HEK293 (cell line): Measurements from ENCODE around the genes SPACA9, CEL and SURF1.

DNA sequence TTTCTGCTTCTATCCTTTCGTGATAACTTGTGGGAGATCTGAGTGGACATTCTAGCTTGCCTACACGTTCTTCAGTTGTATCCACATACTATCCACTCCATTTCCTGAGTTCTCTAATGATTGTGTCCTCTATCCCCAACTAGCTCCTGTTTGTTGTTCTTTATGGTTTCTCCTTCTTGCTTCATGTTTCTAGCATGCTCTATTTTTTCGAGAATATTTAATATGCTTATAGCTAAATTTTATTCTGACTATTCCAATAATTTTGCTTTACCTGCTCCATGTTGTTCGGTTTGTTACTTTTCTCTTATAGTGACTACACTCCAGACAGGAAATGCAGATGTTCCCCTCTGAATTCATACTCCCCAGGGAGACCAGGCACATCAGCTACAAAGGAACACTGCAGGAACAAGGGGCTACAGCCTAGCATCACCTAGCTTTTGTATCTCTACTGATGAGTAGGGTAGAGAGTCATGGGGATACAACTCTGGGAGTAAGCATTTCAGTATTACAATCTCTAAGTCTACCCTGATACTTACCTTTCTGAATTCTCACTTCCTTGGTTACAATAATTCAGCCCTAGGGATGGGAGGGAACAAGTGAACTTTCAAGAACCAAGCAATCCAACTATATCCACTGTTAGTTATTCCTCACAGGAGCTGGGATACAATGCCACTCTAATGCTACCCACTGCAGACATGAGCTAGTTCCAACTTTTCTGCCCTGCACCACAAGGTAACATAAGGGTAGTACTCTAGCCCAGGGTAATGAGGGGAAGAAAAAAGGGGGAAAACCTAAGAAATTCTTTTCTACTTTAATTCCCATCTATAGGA lies 36.5 kb downstream of the SETX start:
- PRO-cap, result no peak
- RRBS, 2 experiments, result no CpG with 5 or more reads among the region's 4 CpGs

DNA sequence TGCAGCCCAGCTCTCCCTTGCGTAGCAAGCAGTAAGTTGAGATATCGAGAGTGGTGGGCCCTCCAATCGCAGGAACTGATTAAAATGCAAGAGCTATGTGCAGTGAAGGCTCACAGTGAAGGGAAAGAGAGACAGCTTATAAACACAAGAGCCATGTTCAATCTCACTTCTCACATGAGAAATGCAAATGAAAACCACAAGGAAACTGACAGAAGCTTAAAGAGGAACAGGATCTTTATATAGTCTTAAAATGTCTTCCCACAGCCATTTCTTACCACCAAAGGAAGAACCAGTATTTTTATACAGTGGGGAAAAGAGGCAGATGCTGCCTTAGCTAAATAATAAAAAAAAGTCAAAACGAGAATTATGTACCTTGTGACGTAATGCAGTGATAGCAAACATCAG lies 24.6 kb downstream of the TTF1 start:
- PRO-cap, result no peak
- RRBS, 2 experiments, result no CpG with 5 or more reads among the region's 5 CpGs

- PRO-cap, result no peak
- RRBS, 2 experiments, result no CpG with 5 or more reads among the region's 14 CpGs
These were observed 51.2 kb upstream of the BARHL1 start for GRCh38 chr9:132531081-132531709.

- PRO-cap, result no peak
- RRBS, 2 experiments, result no CpG with 5 or more reads among the region's 10 CpGs
These were observed 46.5 kb downstream of the GTF3C4 start for GRCh38 chr9:132716796-132717158.

- PRO-cap, result bidirectional peak, plus-strand start at chr9:132878913, minus-strand start at chr9:132878820
- RRBS, 2 experiments, result 3 to 6% methylated on average over 17 to 20 of the region's 34 CpGs
These were observed at the start of gene SPACA9 for GRCh38 chr9:132878604-132879152. TSS of gene SPACA9 (plus strand) at chr9:132878898.

GRCh38 chr9:132970576-132971288 lies 7.8 kb upstream of the GFI1B start:
- PRO-cap, result no peak
- RRBS, 2 experiments, result no CpG with 5 or more reads among the region's 12 CpGs

GRCh38 chr9:133029512-133030560 lies 961 bp upstream of the GTF3C5 start:
- PRO-cap, result unidirectional peak, minus-strand start at chr9:133030243; bidirectional peak, plus-strand start at chr9:133031000, minus-strand start at chr9:133030449
- RRBS, 2 experiments, result under 1% methylated on average over 8 of the region's 64 CpGs

GRCh38 chr9:133061847-133062278 lies at the start of gene CEL:
TSS of gene CEL (plus strand) at chr9:133061981.
- PRO-cap, result no peak
- RRBS, 2 experiments, result no CpG with 5 or more reads among the region's 10 CpGs

DNA sequence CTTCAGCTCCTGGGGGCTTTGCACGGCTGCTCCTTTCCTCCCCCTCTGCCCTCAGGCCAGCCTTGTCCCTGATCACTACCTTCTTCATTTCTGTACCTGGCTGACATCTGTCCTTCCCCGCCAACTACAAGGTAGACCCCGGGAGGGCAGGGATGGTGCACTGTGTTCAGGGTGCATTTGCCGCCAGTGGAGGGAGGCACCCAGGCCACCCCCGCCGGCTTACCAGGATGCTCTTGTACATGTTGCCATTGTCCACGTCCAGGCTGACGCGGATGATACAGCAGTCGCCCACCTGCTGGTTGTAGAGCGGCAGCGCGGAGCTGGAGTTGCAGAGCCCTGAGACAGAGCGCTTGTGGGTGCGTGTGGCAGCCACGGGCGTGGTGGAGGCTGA lies 19.7 kb downstream of the RALGDS start:
- PRO-cap, result no peak
- RRBS, 2 experiments, result 73 to 97% methylated on average over 4 of the region's 17 CpGs

DNA sequence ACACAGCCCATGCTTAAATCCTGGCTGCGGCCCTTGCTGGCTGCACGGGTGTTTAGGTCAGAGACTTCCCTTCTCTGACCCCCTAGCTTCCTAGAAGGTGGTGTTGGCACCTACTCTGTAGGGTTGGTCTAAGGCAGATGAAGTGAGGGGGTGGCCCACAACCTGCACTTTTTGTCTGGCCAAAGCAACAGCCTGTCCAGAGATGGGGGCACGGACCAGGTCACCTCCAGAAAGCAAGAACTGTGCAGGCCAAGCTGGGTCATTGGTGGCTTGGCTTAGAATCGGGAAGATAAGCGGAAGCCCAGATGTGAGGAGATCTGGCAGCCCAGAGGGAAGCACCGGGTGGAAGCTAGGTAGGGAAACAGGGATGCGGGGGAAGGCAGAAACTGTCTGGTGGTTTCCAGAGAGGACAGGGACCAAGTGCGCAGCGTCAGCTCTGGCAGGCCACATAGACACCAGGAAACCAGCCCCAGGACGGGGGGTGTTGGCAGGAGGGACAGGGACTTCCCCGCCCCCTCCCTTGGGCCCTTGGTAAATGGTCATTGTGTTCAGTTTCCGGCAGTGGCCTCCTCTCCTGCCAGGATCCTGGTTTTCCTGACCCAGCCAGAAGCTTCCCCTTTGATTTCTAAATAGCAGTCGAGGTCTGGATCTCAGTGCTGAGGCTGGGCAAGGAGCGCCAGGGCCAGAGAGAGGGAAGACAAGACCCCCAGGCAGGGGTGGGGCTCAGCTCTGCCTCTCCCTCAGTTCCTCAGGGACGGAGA lies 2.1 kb downstream of the RALGDS start:
- PRO-cap, result no peak
- RRBS, 2 experiments, result no CpG with 5 or more reads among the region's 15 CpGs

GRCh38 chr9:133199161-133200624 lies 9.4 kb downstream of the OBP2B start:
- PRO-cap, result no peak
- RRBS, 2 experiments, result 73 to 90% methylated on average over 5 to 8 of the region's 81 CpGs

- PRO-cap, result no peak
These were observed 58.0 kb upstream of the OBP2B start for GRCh38 chr9:133266931-133267581.

GRCh38 chr9:133273820-133274205 lies 62.2 kb downstream of the SURF6 start:
- PRO-cap, result no peak
- RRBS, 2 experiments, result no CpG with 5 or more reads among the region's 10 CpGs

GRCh38 chr9:133274206-133274975 lies 61.6 kb downstream of the SURF6 start:
- PRO-cap, result no peak
- RRBS, 2 experiments, result 74 to 96% methylated on average over 7 to 14 of the region's 45 CpGs

- PRO-cap, result no peak
- RRBS, 2 experiments, result no CpG with 5 or more reads among the region's 4 CpGs
These were observed 53.5 kb downstream of the SURF6 start for GRCh38 chr9:133282458-133282857.

- PRO-cap, result no peak
- RRBS, 2 experiments, result 83 to 91% methylated on average over 1 of the region's 26 CpGs
These were observed 6.3 kb downstream of the SURF6 start for GRCh38 chr9:133329271-133330548.

- PRO-cap, result unidirectional peak, plus-strand start at chr9:133355966; bidirectional peak, plus-strand start at chr9:133356593, minus-strand start at chr9:133356468
- RRBS, 2 experiments, result 1% methylated on average over 47 of the region's 89 CpGs
These were observed at the start of gene SURF1 for GRCh38 chr9:133355695-133356780. TSS of gene SURF1 (minus strand) at chr9:133356487.

GRCh38 chr9:133360504-133361243 lies 4.3 kb downstream of the SURF2 start:
- PRO-cap, result no peak
- RRBS, 2 experiments, result no CpG with 5 or more reads among the region's 17 CpGs

DNA sequence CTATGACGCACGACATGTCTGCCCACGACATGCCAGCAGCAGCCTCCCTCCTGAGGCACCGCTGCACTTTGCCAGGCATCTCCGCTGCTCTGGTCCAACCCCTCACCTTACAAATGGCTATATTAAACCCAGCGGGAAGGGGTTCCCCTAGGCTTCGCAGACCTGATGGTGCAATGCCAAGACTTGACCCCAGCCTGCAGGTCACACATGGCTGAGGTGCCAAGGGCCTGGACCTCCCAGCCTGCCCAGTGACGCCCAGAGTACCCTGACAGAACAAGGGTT lies 8.0 kb downstream of the SURF4 start:
- PRO-cap, result no peak
- RRBS, 2 experiments, result no CpG with 5 or more reads among the region's 8 CpGs

DNA sequence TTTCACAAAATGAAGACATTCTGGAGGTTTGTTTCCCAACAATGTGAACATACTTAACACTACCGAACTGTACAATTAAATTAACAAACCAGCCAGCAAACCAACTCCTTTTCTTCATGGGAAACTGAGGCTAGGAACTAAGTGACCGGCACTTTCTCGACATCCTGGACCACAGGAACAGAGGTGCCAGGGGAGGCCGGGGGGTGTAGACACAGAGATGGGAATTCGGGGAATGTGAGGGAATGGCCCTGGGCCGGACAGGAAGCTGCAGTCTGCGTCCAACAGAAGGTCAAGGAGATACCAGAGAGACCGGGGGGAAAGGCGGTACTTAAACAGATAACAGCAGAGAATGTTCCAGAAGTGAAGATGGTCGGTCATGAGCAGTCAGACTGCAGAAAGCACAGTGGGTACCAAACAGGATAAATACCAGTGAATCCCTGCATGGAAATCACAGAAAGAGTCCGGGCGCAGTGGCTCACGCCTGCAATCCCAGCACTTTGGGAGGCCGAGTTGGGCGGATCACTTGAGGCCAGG lies 40.3 kb downstream of the DBH start:
- PRO-cap, result no peak
- RRBS, 2 experiments, result 71 to 85% methylated on average over 4 to 7 of the region's 15 CpGs